Measurements from ENCODE around the genes KCTD17, CDC42EP1 and PDXP.

- PRO-cap = bidirectional peak, plus-strand start at chr22:37051742, minus-strand start at chr22:37051580
Observed at GRCh38 chr22:37051097-37052357, at the start of gene KCTD17. Gene KCTD17 (plus strand): TSS chr22:37051742.

DNA sequence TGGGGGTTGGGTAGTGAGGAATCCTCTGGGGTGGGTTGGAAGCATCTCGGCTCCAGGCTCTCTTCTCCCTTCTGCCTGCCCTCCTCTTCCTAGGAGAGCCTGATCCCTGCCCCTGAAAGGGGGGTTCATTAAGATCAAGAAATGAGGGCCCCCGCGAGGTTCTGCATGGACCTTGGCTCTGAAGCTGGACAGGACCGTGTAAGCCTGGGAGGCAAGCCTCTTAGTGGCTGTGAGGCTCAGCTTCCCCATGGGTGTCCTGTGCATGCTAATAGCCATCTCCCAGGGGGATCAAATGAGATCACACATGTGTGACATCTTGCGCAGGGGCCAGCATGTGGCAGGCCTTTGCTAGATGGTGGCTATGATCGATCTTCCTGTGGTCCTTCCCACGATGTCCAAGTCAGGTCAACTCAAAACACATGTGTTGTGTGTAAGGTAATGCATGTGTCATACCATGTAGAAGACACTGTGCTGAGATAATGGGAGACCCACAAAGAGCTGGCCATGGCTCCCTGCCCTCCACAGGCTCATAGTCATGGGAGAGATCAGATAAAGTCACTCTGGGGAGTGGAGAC is 3.8 kb downstream of the RAC2 start:
- PRO-cap = no peak

GRCh38 chr22:37241233-37241979 is 2.7 kb downstream of the RAC2 start:
- PRO-cap = no peak

- PRO-cap = no peak
Observed at GRCh38 chr22:37242208-37243248, 1.5 kb downstream of the RAC2 start.

- PRO-cap = no peak
Observed at GRCh38 chr22:37284082-37284788, 1.9 kb downstream of the CYTH4 start.

GRCh38 chr22:37293502-37293910 is 11.2 kb downstream of the CYTH4 start:
- PRO-cap = no peak

- PRO-cap = no peak
Observed at GRCh38 chr22:37298424-37298815, 16.1 kb downstream of the CYTH4 start.

- PRO-cap = no peak
Observed at GRCh38 chr22:37503760-37504396, 15.3 kb downstream of the CARD10 start.

DNA sequence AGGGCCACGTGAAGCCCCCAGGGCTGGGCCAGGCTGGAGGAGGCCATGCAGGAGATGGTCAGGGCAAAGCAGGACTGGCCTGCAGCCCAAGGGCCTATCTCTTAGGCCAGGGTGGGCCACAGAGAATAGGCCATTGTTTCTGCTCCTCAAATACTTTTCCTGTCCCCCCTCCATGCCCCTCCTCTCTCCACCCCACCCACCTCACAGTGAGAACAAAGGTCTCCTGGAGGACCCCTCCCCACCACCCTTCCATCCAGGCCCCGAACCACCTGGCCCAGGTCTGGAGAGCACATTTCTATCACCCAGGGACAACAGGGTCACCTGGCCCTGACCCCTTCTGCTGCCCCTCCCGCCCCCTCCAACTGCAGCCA is 8.2 kb upstream of the CDC42EP1 start:
- PRO-cap = no peak

GRCh38 chr22:37559780-37560600 is at the start of gene CDC42EP1:
Gene CDC42EP1 (plus strand): TSS chr22:37560480.
- PRO-cap = bidirectional peak, plus-strand start at chr22:37560482, minus-strand start at chr22:37560323

DNA sequence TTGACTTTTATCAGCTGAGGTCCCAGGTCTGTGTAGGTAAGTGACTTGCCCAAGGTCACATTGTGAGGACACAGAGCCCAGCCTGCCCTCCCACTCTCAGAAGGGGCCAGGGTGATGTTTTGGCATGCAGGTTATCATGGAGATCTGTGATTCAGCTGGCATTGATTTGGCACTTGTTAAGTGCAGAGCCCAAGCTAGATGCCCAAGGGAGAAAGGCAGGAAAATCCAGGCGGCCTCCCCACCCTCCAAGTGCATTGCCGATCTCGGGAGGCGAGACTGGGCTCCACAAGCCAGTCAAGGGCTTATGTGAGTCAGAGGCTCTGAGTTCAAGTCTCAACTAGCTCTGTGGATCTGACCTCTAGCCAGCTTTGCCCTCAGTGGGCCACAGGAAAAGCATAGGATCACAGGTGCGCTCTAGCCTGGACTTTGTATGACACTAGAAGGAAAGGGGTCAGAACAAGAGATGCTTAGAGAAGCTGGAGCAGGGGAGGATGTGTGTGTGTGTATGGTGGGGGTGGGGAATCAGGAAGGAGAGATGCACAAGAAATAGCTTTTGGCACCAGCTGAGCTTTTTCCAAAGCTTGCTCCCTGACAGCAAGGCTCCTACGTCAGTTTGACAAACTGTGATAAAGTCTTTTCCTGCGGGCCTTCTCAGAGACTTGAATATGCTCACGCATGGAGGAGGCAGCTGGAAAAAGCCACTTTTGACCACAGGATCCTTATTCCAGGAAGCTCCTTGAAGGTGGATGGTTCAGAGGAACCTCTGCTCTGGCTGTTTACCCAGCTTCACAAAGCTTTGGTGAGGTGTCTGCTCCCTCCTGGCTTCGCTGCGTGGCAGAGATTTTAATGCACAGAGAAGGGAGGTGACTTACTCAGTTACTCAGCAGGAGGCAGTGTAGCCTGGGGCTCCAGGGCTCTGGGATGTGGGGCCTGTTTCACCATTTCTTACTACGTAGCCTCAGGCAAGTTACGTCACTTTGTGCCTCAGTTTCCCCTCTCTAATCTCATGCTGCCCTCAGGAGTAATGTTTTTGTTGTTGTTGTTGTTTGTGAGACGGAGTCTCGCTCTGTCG is 3.8 kb downstream of the CDC42EP1 start:
- PRO-cap = no peak

DNA sequence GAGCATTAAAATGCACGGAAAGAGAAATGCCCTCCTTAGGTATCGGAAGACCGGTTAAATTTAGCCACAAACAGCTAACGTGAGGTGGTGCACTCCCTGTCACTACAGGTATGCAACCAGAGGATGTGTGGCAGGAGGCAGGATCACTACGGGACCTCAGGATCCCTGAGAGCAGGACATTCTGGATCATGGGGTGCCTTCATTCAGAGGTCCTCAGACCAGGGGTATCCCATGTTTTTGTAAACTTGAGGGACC is 9.5 kb downstream of the CDC42EP1 start:
- PRO-cap = no peak

DNA sequence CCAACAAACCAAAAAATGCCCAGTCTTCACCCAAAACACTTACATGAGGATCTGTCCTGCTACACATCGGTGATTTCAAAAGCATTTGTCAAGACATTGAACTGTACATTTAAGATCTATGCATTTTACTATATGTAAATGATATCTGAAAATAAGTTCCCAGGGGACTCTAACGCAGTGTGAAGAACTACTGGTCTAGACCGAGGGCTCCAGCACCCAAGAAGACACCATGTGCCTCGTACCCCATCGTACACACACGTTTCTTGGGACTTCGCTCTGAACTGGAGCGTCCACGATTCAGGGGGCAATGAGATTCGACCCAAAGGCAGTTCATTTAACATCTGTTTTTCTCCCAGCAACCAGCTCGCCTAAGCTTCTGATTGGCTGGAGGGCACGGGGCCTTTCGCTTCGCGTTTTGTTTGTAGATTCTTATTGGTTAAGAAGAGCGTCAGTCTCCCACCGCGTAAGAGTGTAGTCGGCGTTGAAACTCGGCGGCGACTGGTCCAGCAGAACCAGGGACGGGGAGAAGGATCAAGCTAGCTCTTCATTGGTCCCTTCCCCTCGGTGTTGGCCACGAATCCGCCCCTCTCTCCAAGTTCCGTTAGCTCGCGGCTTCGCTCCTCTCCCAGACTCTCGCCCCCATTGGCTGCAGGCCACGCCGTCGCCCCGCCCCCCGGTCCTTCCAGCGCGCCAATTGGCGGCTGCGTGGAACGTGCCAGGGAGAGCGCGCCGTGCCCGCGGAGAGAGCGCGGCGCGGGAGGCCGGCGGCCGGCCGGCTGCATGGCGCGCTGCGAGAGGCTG is at the start of gene PDXP:
PDXP (plus strand) TSS at position 721 of the 801 bp plus-strand sequence.
- PRO-cap = unidirectional peak, minus-strand start at position 309 of the sequence; unidirectional peak, plus-strand start at position 743 of the sequence

DNA sequence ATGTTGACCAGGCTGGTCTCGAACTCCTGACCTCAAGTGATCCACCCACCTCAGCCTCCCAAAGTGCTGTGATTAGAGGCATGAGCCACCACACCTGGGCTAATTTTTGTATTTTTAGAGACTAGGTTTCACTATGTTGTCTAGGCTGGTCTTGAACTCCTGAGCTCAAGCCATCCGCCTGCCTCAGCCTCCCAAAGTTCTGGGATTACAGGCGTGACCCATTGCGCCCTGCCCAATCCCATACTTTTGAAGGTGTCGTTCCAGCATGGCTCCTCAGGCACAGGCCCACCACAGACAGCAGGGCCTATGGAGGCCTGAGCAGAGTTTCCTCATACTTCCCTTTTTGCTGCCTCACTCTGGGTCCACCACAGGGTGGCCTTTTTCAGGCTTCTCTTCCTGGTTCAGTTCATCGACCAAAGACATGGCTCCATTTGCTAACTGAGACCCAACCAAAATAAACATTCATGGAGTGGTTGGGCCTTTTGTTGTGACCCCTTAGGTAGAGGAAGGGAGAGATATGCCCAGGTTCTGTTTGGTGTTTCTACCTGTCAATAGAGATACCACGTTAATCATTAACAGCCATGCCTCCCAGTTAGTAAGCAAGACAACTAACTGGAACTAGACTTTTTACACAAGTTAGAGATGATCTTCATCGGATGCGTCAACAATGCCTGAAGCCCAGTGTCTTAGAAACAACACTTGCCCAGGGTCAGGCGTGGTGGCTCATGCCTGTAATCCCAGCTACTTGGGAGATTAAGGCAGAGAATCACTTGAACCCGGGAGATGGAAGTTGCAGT is 35.0 kb downstream of the TRIOBP start:
- PRO-cap = no peak

- PRO-cap = no peak
Observed at GRCh38 chr22:37733860-37734572, 37.2 kb downstream of the TRIOBP start.

DNA sequence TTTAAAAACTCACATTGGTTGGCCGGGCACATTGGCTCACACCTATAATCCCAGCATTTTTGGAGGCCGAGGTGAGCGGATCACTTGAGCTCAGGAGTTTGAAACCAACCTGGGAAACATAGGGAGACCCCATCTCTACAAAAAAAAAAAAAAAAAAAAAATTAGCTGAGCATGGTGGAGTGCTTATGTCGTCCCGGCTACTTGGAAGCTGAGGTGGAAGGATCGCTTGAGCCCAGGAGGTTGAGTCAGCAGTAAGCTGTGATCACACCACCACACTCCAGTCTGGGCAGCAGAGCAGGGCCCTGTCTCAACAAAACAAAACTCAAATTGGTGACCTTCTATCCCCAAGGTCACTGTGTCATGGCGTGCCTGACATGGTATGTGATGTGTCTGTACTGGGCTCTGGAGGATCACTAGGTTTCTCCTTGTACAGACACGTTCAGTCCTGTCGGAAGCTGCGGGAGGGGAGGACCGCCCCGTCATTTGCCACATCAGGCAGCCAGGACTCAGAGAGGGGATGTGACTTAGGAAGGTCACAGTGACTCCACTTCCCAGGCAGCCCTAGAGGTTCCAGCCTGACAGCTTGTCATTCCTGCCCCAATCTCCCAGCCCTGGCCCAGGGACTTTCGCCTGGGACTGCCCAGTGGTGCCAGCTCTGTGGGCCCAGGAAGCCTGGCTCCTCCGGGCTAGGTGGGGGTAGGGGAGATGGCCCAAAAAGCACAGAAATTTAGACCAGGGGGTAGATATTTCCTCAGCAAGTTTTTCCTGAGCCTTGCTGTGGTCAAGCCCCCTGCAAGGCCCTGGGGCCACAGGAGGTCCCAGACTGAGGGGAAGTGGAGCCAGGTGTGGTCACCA is 53.0 kb downstream of the TRIOBP start:
- PRO-cap = no peak

DNA sequence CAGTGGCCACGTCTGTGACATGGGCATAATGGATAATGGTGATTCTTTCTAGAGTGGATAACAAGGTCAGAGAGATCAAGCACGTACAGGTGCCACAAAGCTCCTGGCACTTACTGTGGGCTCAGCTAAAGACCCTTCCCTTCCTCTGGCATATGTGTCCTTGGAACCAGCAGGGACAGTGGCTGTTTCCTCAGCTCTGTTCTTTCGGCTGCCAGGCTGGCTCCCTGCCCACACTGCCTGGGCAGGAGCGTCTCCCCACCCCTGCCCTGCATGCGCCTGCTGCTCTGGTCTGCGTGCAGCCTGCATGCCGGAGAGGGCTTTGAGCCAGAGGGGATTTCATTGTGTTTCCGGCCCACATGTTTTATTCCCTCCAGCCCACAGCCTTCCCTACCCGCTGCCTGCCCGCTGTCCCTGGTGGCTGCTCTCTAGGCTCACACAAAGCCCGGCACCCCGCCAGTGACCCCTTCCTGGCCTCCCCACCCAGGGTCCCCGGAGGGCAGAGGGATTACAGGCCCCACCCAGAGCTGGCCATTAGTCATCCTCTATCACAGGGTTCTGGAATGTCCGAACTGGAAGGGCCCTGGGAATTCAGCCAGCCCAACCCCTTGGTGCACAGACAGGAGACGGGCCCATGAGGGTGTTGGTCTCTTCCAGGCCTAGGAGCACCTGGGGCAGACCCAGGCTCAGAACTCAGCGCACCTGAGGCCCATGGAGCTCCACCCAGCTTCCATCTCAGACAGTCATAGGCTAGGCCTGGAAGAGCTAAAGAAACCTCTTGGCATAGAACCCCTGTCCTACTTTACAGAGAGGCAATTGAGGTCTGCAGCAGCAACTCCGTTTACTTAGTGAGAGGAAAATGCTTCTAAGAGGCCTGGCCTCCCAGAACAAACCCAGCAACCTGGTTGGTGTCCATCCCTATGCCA is 52.5 kb upstream of the H1-0 start:
- PRO-cap = no peak

DNA sequence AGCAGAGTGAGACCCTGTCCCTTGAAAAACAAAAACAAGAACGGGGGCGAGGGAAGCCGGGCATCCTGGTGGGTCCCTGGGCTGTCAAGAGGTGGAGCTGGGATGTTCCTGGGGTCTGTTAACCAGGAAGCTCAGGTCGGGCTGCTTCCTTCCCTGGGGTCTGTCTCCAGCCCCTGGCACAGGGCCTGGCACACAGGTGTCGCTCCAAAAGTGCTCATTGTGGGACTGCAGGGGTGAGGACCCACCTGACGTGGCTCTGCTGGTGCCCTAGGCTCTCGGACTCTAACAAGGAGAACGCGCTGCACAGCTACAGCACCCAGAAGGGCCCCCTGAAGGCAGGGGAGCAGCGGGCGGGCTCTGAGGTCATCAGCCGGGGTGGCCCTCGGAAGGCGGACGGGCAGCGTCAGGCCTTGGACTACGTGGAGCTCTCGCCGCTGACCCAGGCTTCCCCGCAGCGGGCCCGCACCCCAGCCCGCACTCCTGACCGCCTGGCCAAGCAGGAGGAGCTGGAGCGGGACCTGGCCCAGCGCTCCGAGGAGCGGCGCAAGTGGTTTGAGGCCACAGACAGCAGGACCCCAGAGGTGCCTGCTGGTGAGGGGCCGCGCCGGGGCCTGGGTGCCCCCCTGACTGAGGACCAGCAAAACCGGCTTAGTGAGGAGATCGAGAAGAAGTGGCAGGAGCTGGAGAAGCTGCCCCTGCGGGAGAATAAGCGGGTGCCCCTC is 47.5 kb upstream of the H1-0 start:
- PRO-cap = no peak

GRCh38 chr22:37784649-37785535 is 20.1 kb upstream of the H1-0 start:
- PRO-cap = no peak

DNA sequence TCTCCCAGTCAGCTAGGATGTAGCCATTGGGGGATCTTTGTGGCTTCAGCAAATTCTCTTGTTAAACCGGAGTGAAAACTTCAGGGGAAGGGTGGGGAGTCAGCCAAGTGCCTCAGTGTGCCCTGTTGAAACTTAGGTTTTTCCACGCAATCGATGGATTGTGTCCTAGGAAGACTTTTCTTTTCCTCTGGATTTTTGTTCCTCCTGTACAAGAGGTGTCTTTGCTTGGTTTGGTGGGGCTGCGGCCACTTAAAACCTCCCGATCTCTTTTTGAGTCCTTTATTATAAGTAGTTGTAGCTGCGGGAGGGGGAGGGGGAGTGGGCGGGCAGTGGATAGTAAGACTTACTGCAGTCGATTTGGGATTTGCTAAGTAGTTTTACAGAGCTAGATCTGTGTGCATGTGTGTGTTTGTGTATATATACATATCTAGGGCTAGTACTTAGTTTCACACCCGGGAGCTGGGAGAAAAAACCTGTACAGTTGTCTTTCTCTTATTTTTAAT is 882 bp upstream of the GCAT start:
- PRO-cap = no peak